Cerebellum (tissue), 5 donors: ENCODE results near the genes CCDC33 and CYP1A1.

- PRO-cap, 3 experiments = no peak in any of the 3 experiments
- RAMPAGE, long total RNA = no peak
Observed at GRCh38 chr15:74235869-74236458, at the start of gene CCDC33. Gene CCDC33 (plus strand): TSS chr15:74236326.

GRCh38 chr15:74357416-74358215, 9.8 kb downstream of the CYP11A1 start:
- PRO-cap, 3 experiments = no peak in any of the 3 experiments
- RAMPAGE, long total RNA = no peak

GRCh38 chr15:74385667-74386091, 18.2 kb upstream of the CYP11A1 start:
- PRO-cap, 3 experiments = peak in 1 of 3 experiments; most common plus-strand start chr15:74385993 (in 1)
- RAMPAGE, long total RNA = no peak

DNA sequence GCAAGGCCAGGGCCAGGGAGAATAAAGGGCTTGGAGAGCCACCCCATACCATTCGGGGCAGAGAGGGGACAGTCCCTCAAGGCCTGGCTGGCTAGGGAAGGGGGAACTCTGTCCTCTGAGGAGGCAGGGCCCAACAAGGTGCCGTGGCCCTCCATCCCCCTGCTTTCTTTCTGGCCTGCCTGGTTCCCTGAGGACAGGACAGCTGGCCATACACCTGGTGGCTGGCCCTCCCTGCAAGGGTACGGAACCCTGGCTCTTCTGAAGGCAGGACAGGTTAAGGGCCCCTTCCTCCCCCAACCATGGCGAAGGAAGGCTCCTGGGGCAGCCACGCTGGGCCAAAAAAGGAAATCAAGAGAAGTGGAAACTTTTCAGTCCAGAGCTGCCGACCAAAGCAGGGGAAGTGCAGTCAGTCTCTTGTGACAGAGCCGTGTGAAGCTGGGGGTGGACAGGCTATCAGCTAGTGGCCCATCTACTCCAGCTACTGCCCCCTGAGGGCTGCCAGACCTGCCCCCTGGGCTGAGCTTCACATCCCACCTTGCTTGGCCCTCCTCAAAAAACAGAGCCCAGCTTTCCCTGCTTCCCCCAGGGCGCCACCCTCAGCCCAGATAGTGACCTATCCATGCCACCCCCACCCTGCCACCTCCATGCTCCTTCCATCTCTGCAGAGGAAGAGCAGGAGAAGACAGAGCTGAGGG, 4.8 kb downstream of the SEMA7A start:
- PRO-cap, 3 experiments = no peak in any of the 3 experiments
- RAMPAGE, long total RNA = no peak

- PRO-cap, 3 experiments = no peak in any of the 3 experiments
- RAMPAGE, long total RNA = no peak
Observed at GRCh38 chr15:74595696-74596003, 20.0 kb upstream of the CLK3 start.

GRCh38 chr15:74617505-74617951, 1.9 kb downstream of the CLK3 start:
- PRO-cap, 3 experiments = no peak in any of the 3 experiments
- RAMPAGE, long total RNA = no peak

DNA sequence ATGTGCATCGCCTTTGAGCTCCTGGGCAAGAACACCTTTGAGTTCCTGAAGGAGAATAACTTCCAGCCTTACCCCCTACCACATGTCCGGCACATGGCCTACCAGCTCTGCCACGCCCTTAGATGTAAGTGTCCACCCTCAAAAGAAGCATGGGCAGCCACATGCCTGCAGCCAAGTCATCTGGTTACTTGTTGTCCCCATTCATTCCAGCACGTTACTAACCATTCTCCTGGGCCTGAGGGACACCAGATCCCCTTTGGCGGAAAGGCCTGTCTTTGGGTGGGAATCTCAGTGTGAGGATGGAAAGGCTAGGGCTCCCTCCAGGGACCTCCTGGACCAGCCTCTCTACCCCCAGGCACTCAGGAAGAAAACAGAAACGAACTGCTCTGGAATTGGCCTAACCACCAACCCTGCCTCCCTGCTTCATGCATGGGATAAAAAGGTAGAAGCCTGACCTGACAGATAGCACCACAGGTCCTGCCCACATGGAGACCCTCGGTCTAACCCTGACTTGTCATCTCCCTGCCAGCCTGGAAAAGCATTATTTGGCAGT, 10.3 kb downstream of the CLK3 start:
- PRO-cap, 3 experiments = no peak in any of the 3 experiments
- RAMPAGE, long total RNA = no peak

GRCh38 chr15:74725427-74725710, at the start of gene CYP1A1:
Gene CYP1A1 (minus strand): TSS chr15:74725528.
- PRO-cap, 3 experiments = peak in 1 of 3 experiments; most common plus-strand start chr15:74725596 (in 1)
- RAMPAGE, long total RNA = no peak

DNA sequence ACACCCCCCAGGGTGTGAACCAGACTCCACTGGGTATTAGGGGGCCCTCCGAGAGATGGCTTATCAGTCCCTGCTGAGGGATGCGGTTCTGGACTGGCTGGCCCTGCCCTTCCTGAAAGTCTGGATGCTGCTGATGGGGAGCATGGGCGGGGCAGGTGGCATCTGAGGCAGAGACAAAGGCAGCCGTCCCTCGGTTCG, 945 bp upstream of the ULK3 start:
- PRO-cap, 3 experiments = no peak in any of the 3 experiments
- RAMPAGE, long total RNA = no peak

- PRO-cap, 3 experiments = no peak in any of the 3 experiments
- RAMPAGE, long total RNA = no peak
Observed at GRCh38 chr15:74889170-74889655, 629 bp upstream of the MPI start.

DNA sequence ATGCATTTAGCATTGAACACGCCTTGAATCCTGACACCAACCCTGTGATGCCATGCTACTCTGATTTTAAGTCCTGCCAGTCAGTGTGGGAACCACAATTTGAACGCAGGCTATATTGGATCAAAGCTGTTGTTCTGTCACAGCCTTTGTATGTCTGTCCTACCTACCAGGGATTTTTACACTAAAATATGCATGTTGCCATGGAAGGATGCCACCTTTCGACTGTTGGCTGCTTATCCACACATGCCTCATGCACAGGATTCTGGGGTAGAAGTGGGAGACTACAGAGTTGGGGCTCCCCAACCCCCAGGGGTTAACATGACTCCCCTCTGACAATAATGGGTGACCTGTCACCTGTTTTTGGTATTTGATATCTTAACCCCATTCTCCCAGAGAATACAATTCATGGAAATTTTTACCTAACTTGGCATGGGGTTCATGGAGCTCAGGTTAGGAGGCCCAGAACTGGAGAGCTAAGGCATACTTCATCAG, 6.7 kb downstream of the MPI start:
- PRO-cap, 3 experiments = no peak in any of the 3 experiments
- RAMPAGE, long total RNA = no peak

- PRO-cap, 3 experiments = no peak in any of the 3 experiments
- RAMPAGE, long total RNA = no peak
Observed at GRCh38 chr15:74896984-74897990, 7.4 kb downstream of the MPI start.

GRCh38 chr15:74959047-74959605, 2.6 kb upstream of the RPP25 start:
- PRO-cap, 3 experiments = no peak in any of the 3 experiments
- RAMPAGE, long total RNA = no peak

- PRO-cap, 3 experiments = no peak in any of the 3 experiments
- RAMPAGE, long total RNA = no peak
Observed at GRCh38 chr15:74961117-74962243, 4.9 kb upstream of the RPP25 start.

DNA sequence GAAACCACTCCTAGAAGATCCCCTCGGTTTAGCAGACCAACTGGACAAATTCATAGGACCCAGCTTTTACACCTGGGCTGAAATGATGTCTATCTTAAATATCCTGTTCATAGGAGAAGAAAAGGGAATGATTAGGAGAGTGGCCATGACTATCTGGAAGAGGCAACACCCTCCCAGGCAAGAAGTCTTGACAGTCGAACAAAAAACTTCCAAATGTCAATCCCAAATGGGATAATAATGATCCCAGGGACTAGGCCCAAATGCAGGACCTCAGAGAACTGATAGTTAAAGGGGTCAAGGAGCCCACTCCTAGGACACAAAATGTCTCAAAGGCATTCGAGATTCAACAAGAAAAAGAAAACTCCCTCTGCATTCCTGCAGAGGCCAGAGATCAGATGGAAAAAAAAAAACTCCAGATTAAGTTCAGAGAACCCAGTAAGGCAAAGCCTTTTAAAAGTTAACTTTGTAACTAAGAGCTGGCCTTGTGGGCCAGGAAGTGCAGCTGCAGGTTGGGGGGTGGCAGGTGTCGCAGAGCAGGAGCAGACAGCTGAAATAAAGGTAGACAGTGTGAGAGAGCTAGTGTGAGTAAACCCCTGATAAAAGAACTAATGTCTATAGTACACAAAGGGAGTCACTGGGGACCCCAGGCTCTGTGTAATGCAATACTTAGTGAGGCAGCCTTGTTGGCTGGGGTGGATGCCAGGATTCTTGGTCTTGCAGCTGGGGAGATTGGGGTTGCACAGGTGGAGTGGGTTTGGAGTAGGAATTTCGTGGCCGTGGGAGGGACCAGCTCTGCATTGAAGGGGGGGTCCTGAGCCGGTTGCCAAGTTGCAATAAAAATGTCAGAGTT, 41.9 kb downstream of the PPCDC start:
- PRO-cap, 3 experiments = no peak in any of the 3 experiments
- RAMPAGE, long total RNA = no peak

DNA sequence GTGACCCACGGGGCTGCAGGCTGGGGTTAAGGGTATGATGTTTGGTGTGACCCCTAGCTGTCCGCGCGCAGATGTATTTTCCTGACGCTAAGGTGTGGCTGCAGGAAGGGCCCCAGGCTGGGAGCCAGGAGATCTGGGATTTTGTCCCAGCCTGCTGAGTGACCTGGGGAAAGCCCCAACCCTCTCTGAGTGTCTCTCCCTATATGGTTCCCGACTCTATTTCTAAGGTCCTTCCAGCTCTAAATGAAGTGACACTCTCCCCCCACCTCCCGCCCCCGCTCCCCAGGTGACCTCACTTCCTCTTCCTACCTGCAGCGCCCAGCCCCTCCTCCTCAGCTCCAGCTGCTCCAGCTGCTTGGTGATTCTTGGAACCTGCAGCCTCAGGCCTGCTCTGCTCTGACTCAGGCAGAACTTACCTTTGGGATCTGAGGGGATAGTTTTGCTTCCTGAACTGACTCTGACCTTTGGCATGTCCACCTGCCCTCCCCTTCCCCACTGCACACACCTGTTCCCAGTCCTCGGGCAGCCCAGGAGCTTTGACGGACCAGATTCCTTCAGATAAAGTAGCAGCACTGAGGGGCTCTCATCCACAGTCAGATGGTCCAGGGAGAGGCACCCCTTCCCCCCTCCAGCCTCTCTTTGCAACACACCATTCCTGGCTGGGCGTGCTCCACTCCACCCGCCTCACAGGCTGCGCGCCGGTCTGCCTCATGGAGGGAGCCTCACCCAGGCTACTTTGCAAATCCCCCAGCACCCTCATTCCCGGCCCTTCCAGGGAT, 937 bp upstream of the C15orf39 start:
- PRO-cap, 3 experiments = no peak in any of the 3 experiments
- RAMPAGE, long total RNA = no peak

DNA sequence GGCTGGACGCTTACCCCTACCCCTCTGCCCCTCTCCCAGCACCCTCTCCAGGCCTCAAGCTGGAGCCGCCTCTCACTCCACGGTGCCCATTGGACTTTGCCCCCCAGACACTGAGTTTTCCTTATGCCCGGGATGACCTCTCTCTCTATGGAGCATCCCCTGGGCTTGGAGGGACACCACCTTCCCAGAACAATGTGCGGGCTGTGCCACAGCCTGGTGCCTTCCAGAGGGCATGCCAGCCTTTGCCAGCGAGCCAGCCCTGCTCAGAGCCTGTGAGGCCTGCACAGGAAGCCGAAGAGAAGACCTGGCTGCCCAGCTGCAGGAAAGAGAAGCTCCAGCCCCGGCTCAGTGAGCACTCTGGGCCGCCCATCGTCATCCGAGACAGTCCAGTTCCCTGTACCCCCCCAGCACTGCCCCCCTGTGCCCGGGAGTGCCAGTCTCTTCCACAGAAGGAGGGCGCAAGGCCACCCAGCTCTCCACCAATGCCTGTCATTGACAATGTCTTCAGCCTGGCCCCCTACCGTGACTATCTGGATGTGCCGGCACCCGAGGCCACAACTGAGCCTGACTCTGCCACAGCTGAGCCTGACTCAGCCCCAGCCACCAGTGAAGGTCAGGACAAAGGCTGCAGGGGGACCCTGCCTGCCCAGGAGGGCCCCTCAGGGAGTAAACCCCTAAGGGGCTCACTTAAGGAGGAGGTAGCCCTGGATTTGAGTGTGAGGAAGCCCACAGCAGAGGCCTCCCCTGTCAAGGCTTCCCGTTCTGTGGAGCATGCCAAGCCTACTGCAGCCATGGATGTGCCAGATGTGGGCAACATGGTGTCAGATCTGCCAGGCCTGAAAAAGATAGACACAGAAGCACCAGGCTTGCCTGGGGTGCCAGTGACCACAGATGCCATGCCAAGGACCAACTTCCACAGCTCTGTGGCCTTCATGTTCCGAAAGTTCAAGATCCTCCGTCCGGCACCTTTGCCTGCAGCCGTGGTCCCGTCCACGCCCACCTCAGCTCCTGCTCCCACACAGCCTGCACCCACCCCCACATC, 5.7 kb downstream of the C15orf39 start:
- PRO-cap, 3 experiments = no peak in any of the 3 experiments
- RAMPAGE, long total RNA = no peak

DNA sequence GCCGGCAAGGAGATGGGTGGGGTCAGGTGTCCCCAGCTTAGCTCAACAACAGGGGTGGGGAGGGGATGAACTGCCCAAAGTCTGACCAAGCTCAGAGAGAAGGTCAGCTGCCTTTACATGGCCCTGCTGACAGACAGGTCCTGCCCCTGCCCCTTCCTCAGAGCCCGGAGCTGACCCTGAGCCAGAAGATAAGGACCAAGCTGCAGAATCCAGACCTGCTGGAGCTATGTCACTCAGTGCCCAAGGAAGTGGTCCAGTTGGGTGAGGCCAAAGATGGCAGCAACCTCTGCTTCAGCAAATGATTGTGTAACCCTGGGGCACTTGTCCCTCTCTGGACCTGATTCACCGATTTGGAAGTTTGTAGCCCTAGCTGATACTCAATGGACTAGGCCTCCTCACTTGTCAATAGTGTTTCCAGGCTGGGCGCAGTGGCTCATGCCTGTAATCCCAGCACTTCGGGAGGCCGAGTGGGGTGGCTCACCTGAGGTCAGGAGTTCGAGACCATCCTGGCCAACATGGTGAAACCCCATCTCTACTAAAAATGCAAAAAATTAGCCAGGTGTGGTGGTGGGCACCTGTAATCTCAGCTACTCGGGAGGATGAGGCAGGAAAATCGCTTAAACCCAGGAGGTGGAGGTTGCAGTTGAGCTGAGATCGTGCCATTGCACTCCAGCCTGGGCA, 5.7 kb downstream of the NEIL1 start:
- PRO-cap, 3 experiments = no peak in any of the 3 experiments
- RAMPAGE, long total RNA = no peak

DNA sequence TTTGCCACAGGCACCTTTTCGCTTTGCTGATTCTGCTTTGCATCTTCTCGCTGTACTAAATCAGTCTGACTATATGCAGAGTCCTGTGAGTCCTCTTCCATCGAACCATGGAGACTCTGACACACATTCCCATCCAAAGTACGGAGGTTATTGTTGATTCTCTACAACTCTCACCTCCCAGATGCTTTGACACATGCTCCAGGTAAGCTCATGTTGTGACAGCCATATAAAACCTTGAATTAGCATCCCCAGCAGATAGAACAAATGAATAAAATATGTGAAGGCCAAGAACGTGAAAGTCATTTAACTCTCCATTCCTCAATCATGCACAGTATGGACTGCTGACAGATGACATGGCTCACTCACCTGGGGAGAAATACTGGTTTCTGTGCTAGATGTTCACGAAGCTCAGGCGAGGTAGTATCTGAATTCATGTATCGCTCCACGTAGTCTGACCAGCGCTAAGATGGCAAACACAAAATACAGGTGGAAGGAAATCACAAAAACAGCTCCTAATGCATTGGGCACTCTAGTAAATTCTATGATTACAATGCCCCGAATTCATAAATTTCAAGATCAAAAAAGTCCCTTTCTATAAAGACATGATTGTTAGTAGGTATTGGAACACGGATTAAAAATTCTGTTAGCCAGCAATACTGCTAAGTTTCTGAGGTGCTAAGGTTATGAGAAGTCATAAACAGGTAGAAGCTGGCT, 12.0 kb upstream of the MAN2C1 start:
- PRO-cap, 3 experiments = no peak in any of the 3 experiments
- RAMPAGE, long total RNA = no peak

DNA sequence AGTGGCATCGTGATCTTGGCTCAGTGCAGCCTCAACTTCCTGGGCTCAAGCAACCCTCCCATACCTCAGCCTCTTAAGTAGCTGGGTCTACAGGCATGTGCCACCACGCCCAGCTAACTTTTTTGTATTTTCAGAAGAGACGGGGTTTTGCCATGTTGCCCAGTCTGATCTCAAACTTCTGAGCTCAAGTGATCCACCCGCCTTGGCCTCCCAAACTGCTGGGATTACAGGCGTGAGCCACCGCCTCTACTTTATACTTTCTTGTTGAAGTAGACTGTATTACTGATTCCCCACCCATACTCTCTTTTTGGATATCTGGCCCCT, 17.6 kb upstream of the MAN2C1 start:
- PRO-cap, 3 experiments = no peak in any of the 3 experiments
- RAMPAGE, long total RNA = no peak